Aortic smooth muscle cell (primary cell): ENCODE measurements around the genes BAIAP2L2 and CBX6.

DNA sequence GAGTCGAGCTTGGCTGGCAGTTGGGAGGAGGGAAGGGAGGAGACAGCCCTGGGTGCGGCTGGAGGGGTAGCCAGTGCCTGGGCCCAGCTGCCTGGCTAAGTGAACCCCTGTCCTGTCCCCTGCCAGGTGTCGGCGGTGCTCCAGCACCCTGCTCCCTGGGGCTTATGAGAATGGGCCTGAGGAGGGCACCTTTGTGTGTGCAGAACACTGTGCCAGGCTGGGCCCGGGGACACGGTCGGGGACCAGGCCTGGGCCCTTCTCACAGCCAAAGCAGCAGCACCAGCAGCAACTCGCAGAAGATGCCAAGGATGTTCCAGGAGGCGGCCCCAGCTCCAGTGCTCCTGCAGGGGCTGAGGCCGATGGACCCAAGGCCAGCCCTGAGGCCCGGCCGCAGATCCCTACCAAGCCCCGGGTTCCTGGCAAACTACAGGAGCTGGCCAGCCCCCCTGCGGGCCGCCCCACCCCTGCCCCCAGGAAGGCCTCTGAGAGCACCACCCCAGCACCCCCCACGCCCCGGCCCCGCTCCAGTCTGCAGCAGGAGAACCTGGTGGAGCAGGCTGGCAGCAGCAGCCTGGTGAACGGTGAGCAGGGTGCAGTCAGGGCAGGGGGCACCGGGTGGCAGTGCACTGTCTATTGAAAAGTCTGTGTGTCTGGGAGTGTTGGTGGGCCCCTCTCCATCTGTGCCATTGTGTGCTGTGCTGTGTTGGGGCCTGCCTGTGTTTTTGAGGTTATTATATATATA, 15.9 kb downstream of the MICALL1 start:
- RRBS: 92% methylated on average over 6 of the region's 20 CpGs

GRCh38 chr22:37933772-37934267, 19.6 kb downstream of the C22orf23 start:
- RRBS: 3% methylated on average over 4 of the region's 12 CpGs

- RRBS: 30% methylated on average over 3 of the region's 21 CpGs
Observed at GRCh38 chr22:38030217-38031335, 26.6 kb upstream of the PICK1 start.

DNA sequence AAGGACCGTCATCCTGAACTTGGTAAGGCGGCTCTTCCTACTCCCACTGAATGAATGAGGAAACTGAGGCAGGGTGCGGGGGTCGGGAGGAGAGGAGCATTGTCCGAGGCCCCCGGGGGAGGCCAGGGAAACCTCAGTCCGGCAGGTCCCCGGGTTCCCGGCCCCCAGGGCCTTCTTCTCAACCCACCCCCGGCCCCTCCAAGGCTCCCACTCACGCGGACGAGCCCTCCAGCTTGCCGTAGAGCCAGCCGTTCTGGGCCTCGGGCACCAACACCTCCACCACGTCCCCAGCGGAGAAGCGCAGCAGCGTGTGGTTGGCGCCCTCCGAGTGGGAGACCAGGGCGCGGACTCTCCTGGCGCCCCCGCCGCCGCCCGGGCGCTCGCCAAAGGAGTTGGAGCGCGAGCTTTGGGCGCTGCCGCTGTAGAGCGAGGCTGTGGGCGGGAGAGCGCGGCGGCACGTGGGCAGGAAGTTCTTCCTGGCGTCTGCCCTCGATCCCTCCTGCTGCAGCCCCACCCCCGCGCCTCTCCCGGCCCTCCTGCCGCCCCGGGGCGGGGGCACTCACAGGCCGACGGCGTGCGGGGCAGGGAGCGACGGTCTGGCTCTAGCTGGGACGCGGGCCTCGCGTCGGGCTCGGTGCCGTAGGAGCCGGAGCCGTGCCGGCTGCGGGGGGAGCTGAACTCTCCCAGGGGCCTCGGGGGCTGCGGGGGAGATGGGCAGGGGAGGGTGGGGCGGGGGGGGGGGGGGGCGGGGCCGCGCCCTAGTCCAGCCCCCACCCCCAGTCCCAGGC, 4.7 kb upstream of the SLC16A8 start:
- RRBS: 2% methylated on average over 13 of the region's 72 CpGs

DNA sequence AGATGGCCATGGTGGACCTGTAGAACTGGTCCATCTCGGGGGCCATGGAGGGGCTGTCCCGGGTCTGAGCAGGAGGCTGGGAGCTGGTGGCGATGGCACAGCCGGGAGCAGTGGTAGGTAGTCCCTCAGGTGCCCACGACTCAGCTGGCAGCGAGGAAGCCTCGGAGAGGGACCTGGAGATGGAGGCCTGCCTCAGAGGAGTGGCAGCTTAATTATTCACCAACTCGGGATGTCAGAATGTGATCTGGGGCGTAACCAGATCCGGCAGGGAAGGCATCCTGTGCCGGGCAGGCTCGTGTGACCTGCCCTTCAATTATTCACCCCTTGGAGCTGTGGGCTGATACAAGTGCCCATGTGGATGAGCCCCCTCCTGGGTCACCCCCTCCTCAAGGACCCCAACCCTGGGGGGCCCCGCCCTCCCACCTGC, at the start of gene BAIAP2L2:
Gene BAIAP2L2, minus strand, starts transcription at position 205 of the 427 bp plus-strand sequence.
- RRBS: 80% methylated on average over 3 of the region's 13 CpGs

GRCh38 chr22:38167823-38168522, 13.7 kb downstream of the PLA2G6 start:
- RRBS: no CpG with 5 or more reads among the region's 10 CpGs

DNA sequence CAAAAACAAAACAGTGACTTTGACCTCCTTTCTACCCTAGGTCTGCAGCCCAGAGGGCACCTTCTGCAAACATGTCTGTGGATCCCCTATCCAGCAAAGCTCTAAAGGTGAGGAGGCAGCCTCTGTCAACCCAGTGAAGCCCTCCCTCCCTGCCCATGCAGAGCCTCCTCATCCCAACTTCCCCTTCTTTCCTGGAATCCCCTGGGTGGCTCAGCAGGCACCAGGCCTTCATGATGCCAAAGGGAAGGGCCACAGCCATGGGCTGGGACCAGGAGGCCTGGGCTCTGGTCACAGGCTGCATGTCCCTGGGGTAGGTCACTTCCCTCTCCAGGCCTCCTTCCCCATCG, 12.0 kb downstream of the MAFF start:
- RRBS: no CpG with 5 or more reads among the region's 1 CpG

DNA sequence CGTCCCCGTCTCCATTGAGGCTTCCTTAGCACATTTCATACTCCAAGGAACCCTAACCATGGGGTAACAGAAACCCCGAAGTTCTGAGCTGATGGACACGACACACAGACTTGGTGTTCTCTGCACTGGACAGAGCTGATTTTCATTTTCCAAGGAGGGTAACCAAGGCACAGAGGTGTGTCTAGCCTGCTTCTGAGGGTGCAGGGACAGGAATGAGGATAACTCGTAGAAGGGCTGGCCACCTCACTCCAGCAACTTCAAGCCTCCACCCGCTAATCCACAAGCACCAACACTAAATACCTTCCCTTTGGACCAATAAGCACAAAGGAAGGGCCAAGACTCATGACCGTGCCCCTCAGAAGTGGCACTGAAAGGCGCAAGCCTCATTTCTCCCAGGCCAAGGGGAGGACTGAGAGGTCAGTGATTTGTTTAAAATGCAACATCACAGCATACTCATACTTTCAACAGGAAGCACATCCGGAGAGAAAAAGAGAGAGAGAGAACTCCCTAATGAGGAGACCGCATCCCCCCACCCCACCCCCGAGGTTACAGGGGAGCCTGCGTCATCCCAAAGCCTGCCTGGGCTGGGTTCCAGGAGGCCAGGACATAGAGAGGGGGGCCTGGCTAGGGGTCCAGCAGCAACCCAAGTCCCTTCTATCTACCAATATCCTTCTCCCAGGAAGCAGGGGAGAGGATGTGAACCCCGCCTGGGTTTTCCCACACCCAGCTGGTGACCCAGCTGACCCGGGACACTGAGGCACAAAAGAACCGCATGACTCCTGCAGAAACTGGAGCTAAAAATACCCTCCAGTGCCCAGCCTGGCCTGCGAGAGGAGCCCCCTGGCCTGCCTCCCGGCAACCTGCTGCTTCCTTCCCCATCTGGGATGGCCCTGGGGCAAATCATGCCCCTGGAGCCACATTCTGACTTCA, 3.9 kb downstream of the CSNK1E start:
- RRBS: 5% methylated on average over 4 of the region's 17 CpGs

DNA sequence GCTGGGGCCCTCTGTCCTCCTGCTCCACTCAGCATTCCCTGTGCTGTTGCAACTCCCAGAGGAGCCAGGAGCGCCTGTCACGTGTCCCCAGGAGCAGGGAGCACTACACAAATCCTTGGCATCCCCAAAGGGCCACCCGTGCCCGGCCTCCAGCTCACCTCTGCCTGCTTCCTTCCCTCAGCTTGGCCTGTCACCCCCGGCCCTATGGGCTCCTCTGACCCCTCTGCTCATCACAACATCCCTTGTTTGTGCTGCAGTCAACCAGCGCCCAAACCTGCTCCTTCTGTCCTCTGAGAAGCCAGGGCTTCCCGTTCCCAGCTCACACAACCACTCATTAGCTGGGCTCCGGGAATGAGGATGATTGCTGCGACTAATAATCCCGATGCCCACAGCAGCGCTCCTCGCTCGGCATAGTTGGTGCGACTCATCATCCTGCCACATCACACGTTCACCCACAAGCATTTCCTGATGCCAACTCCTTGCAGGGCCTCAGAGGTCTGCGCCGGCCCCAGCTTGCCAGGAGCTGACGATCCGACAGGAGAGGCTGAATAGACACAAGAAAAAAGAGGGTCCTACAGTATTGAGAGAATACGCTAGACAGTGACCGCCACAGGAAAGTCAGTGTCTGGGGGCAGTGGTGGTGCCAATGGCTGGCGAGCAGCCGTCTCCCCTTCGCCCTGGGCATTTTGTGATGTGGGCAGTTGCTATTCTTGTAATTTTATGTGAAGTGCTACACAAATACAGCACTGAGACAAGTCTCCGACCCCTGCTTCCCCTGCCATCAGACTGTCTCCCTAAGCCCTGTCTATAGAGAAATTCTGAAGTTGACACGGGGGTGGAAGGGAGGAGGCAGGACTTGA, 10.6 kb upstream of the CSNK1E start:
- RRBS: 61% methylated on average over 2 of the region's 26 CpGs

DNA sequence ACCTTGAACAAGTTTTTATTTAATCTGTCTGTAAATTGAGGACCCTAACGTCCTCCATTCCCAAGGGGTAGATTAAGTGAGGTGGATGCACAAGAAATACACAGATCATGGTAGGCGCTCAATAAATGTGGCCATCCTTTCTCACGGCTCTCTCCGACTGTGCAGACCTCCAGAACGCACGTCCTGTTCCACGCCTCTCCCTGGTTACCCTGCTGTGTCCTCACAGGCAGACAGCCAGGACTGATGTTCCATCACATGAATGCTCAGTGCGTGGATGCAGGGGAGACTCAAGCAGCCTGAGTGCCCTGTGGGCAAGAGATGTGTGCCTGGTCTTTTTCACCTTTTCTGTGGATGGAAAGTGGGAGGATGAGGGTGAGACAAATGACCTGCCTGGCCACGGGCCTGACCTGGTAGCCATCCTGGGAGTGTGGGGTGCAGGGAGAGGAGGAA, 2.4 kb upstream of the KCNJ4 start:
- RRBS: no CpG with 5 or more reads among the region's 9 CpGs

DNA sequence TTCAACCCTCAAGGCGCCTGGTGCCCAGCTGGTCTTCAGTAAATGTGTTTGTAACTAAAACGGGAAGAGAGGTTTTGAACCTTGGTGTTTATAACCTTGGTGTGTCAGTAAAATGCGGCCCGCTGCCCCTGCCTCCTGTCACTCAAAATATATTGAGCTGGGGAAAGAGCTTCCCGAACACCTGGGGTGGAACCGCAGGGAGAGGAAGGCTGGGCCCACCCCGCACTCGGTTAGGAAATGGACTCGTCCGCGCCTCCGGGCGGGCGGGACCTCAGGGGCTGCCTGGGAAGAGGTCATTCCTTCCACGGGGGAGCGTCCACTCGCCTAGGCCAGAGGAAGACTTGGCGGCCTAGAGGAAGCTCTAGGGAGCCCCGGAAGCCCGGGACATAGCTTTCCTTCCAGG, 4.6 kb upstream of the KDELR3 start:
- RRBS: 25% methylated on average over 2 of the region's 20 CpGs

- RRBS: no CpG with 5 or more reads among the region's 10 CpGs
Observed at GRCh38 chr22:38480905-38482063, 13.4 kb downstream of the KDELR3 start.

DNA sequence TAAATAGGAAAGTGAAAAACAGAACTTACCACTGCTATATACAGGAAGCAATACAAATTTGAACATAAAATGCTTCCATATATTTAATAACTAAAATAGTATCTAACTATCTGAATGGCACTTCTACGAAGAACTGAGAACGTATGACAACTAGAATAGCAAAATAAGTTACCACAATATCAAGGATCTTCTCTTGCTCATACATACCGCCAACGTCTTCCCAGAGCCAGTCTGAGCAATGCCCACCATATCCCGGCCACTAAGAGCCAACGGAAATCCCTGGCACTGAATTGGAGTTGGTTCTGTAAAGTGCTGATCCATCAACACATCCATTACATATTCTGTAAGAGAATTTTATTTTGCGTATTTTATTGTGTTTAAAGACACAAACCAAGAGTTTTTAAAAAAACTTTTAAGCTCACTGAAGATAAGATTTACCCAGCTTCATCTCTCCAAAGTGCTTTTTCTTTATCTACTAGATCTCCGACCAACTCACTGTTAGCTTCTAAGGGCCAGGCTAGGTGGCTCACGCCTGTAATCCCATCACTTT, 7.8 kb downstream of the DDX17 start:
- RRBS: no CpG with 5 or more reads among the region's 9 CpGs

- RRBS: no CpG with 5 or more reads among the region's 10 CpGs
Observed at GRCh38 chr22:38657168-38657597, 745 bp downstream of the CBY1 start.

DNA sequence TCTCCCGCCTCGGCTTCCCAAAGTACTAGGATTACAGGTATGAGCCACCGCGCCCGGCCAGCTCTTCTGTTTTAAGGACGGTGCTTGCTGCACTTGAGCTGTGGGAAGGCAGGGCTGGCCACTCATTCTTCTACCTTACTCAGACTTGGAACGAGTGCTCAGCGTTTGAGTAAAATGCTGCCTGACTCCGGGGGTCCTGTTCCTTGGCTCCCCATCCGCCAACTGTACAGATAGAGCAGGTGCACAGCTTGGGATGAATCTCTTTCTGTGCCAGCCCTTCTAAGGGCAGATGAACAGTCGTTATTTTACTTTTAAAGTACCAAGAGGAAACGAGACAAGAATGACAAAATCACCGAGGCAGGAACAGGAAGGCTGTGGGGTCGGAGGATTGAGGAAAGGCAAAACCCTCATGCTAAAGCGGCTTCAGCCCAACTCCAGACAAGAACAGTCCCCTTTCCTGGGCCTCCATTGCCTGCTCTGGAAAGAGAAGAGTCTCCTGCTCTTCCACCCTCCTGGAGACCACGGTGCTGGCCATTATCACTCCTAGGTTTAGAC, 978 bp upstream of the SUN2 start:
- RRBS: no CpG with 5 or more reads among the region's 16 CpGs

DNA sequence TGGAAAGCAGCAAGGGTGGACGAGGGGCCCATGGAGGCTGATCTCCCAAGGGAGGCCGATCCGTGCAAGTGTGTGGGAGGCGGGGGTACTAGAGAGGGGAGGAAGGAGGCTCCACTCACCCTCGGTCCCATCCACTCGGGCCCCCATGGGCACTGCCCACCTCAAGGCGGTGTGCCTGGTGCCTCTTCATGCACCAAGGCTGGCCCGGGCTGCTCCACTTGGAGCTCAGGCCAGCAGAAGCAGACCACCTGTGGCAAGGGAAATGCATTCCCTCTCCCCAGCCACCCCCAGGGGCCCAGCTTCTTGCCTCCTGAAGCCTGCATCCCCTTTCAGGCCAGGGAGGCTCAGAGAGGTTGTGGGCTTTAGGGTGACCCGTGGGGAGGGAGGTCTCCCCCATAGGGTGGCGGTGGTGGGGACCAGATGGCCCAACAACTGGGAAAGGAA, 8.6 kb downstream of the CBX6 start:
- RRBS: no CpG with 5 or more reads among the region's 10 CpGs

- RRBS: 1% methylated on average over 44 of the region's 129 CpGs
Observed at GRCh38 chr22:38871405-38872561, at the start of gene CBX6. Gene CBX6, minus strand, starts transcription at chr22:38872216.

DNA sequence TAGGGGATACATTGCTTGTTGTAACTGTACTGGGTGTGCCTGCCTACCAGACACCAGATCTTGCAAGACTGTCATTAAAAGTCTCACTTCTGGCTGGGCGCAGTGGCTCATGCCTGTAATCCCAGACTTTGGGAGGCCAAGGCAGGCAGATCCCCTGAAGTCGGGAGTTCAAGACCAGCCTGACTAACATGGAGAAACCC, 35.4 kb upstream of the APOBEC3A start:
- RRBS: no CpG with 5 or more reads among the region's 2 CpGs

DNA sequence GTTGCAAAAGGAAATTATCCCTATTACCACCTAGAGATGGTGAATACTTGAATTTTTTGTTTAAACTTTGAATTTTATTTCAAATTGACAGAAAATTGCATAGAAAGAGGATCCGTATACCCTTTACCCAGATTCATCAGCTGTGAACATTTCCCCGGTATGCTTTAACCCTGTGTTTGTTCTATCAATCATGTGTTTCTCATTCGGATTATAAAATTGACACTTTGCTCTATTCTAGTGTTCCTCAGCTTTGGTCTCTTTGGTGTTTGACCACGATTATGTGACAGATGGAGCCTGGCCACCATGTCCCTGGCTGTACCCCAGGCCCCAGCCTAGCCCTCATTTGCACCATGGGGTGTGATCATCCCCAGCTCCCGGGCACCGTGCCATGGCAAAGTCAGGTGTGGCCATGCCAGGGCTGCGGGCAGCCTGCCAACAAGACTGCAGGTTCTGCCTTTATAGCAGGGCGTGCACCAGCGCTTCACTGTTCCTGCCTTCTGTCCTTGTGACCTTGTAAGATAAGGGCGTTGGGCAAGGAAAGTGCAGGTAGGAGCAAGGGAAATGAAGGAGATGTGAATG, 22.5 kb upstream of the APOBEC3A start:
- RRBS: no CpG with 5 or more reads among the region's 10 CpGs

DNA sequence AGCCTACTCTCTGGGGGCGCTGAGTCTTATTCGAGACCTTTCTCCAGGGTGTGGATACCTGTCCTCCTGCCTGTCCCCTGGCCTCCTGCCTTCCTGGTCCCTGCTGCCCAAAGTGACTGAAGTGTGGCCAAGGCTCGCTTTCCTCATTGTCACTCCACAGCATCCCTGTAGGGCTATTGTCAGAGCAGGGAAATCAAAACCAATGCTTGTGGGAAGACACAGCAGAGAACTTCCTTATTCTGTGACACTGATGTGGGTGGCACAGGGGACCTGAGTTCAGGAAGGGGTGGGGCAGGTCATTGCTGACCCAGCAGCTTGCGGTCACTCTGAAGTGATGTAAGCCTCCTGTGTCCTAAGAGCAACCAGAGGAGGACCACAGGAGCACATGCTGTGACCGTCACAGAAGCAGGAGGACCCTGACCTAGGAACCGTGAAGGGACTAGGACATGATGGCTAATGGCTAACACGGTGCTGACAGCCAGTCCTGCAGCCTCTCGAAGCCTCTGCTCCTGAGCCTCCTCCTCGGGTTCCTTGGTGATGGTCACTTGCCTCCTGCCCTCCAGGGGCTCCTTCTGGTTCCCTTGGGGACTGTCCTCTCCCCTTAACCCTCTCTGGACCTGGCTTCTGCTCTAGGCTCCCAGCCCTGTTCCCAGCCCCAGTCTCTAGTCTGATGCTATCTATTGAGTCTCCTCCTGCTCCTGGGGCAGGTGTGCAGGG, 10.4 kb downstream of the APOBEC3A start:
- RRBS: no CpG with 5 or more reads among the region's 9 CpGs